ENCODE measurements around a stretch of chr13.

DNA sequence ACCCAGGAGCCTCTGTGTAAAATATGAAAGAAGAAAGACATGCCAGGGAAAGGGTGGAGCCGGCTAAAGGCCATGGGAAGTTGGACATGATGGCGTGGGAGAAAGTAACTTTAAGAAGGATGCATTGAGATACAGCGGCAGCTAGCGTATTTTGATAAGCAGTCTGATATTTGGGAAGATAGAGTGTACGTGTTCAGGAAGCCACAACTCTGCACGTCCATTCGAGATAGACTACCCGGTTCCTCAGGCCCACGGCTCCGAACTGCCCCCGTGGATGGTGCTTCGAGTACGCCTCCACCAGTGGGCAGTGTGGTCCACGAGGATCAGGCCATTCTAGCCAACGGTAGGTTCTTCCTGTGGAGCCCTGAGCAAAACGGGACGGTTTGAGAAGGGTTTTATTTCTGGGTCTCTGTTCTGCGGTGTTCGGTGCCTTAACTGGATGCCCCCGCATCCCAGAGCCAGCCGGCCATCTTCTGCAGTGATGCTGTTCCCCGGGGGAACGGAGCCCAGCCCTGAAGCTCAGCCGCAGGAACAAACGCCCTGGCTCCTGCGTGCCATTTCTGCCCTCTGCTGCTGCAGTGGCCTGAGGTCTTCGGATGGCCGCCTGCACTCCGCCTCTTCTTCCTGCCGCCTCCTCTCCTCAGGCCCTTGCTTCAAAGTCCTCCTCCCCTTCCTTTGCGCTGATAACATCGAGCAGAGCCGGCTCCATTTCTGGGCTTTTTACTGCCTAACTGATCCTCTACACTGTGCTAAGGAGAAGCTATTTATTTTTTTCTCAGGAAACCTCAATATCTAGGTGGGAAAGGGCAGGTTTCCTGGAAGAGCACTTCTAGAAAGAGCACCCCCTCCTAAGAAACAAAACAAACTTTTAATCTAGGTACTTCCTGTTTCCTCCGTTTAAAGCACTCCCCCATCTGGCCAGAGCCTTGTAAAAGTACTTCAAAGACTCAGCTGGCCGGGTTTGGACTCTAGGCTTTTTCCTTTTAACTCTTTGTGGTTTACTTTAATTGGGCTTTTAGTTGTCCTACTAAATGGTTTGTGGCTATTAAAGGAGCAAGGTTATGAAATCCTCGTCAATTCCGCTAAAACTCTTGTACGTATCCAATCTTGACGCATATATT lies 36.1 kb upstream of the SLC46A3 start:
- PRO-cap, result no peak
- RAMPAGE, long total RNA, result no peak

GRCh38 chr13:29428152-29429290 lies 167.0 kb downstream of the SLC7A1 start:
- PRO-cap, result no peak
- RAMPAGE, long total RNA, result no peak

- PRO-cap, result no peak
- RAMPAGE, long total RNA, result no peak
These were observed 75.4 kb downstream of the SLC7A1 start for GRCh38 chr13:29519996-29520605.

DNA sequence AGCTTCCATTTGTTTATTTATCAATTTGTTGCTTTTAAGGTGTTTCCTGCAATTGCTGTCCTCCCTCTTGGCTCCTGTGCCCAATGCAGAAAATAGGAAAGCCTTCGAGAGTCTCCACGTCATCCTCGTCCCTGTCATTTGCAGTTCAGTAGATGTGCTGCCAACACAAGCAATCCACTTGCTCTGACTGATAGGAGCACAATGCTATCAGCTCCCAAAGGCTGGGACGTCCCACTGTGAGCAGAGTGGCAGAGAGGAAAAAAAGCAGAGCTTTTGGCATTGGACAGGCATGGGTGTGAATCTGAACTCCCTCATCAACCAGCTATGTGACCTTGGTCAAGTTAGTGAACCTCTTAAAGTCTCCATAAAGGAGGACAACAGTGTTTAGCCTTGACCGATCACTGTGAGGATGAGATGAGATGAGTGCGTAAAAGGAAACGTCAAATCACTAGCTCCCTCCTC lies 10.7 kb upstream of the SLC7A1 start:
- PRO-cap, result no peak
- RAMPAGE, long total RNA, result no peak

GRCh38 chr13:29790484-29791423 lies 59.7 kb downstream of the UBL3 start:
- PRO-cap, result no peak
- RAMPAGE, long total RNA, result start-site peak on the minus strand at chr13:29790535-29790570, 17 reads; start-site peak on the minus strand at chr13:29790795-29790851, 5 reads; start-site peak on the minus strand at chr13:29790921-29791033, 5 reads; start-site peak on the minus strand at chr13:29791145-29791359, 20 reads

DNA sequence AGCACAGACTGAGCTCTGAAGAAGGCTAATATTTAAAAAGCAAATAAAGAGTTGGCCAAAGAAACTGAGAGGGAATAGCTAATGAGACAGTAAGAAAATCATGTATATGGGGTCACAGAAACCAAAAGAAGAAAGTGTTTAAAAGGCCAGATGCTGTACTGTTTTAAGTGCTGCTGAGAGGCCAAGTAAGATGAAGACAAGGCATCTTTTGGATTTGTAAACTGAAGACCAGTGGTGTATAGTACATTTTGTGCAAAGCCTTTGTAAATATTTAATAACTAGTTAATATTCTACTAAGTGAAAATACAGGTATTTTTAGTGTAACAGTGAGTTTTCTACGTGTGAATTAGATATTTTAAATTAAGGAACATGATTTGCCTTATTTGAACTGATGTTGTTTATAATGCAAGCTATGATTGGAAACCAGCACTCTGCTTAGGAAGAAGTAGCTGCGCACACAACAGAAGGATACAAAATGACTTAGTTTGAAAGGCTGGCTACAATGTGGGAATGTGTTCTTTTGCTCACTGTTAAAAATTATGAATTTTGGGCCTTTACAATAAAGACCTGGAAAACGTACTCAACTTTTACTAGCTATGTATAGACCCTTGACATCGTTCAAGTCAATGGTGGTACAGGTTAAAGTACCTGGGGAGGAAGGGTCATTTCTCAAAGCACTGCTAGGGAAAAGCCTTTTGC lies 39.9 kb downstream of the UBL3 start:
- PRO-cap, result no peak
- RAMPAGE, long total RNA, result no peak

DNA sequence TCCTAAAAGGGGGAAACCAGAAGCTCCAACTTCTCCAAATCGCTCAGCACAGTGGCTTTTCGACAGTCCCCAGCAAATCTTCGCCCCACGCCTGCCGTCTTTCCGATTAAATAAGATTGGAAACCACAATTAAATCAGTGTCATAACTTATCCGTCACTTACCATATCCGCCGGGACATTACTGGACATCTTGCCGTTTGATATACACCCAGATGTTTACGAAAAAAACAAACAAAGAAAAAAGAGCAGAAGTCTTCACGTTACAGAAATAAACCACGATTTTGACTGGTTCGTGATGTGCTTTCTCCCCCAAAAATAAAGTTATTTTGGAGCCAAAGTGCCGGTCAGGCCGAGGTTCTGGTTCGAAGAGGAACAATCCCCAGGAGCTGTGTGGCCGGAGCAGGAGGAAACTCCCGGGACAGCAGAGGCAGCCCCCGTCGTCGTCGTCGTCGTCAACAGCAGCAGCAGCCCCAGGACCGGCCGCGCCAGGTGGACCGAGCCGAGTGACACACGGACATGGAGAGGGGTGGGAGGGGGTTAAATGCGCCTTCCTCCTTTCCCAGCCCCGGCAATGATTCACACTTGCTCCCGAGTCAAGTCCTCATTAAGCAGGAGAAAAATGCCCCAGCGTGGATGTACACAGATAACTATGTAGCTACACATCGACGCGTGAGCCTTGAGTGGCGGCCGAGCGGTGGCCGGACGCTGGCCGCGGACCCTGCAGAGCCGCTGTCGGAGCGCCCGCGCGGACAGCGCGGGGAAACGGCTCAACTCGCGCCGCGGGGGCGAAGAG lies 871 bp downstream of the UBL3 start:
- PRO-cap, result bidirectional peak, plus-strand start at position 375 of the sequence, minus-strand start at position 82 of the sequence
- RAMPAGE, long total RNA, result no peak

GRCh38 chr13:29863045-29863473 lies 12.6 kb upstream of the UBL3 start:
- PRO-cap, result no peak
- RAMPAGE, long total RNA, result no peak

DNA sequence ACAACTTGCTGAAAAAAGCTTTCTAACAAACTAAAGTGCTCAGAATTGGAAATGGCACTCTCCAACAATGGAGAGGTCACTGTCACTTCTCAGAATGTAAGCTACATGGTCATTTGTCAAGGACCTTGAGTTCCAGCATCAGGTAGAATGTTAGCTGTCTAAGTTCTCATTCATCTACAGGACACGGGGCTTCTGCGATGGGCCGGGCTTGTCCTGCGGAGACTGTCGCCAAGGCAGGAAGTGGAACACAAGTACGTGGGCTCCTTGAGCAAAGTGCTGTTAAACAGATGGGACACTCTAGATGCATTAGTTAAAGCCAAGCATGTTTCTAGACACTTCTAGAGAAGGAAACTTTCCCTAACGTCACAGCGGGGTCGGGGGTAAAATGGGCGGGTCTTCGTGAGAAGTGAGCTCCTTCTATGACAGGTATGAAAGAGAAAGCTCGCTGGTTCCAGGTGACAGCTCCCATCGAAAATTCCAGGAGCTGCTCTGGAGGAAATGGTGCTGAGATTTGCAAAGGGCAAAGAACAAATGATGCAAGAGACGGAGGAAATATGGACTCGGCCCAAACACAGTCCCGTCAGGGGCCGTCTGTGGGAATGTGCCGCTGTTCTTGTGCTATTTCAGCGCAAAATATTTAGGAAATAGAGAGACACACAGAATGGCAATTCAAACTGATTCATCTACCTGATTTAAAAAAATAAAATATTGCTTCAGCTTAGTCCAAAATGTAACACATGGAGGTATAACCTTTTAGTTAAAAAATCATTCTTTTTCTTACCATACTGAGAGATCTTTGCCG lies 104.1 kb upstream of the UBL3 start:
- PRO-cap, result no peak
- RAMPAGE, long total RNA, result no peak

DNA sequence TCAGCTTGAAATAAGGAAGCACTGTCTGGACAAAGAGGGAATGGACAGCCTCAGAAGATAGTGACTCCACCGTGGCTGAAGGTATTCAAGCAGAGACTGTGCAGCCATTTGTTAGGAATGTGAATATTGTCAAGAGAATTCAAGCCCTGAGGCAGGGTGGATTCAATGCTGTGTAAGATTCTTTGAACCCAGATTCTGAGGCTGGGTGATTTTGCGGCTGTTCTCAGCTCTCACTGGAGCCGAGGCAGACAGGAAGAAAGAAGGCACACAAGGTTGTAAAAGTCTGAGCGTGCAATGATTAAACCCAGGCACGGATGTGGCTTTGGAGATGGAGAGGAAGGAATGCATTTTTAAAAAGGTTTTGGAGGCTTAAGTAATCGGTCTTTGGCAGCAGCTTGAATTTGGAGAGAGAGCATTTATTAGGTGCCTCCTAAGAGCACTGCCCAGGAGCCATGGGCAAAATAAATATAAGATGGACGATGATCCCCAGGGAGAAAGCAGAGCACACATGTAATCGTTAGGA lies 187.9 kb downstream of the KATNAL1 start:
- PRO-cap, result unidirectional peak, minus-strand start at position 246 of the sequence
- RAMPAGE, long total RNA, result no peak

- PRO-cap, result no peak
- RAMPAGE, long total RNA, result no peak
These were observed 158.8 kb downstream of the KATNAL1 start for GRCh38 chr13:30148621-30148866.

GRCh38 chr13:30331229-30331864 lies 24.0 kb upstream of the KATNAL1 start:
- PRO-cap, result no peak
- RAMPAGE, long total RNA, result no peak

GRCh38 chr13:30340220-30341258 lies 33.2 kb upstream of the KATNAL1 start:
- PRO-cap, result bidirectional peak, plus-strand start at chr13:30340893, minus-strand start at chr13:30340619
- RAMPAGE, long total RNA, result no peak

GRCh38 chr13:30362585-30363216 lies 55.4 kb upstream of the KATNAL1 start:
- PRO-cap, result bidirectional peak, plus-strand start at chr13:30362986, minus-strand start at chr13:30362890
- RAMPAGE, long total RNA, result no peak

DNA sequence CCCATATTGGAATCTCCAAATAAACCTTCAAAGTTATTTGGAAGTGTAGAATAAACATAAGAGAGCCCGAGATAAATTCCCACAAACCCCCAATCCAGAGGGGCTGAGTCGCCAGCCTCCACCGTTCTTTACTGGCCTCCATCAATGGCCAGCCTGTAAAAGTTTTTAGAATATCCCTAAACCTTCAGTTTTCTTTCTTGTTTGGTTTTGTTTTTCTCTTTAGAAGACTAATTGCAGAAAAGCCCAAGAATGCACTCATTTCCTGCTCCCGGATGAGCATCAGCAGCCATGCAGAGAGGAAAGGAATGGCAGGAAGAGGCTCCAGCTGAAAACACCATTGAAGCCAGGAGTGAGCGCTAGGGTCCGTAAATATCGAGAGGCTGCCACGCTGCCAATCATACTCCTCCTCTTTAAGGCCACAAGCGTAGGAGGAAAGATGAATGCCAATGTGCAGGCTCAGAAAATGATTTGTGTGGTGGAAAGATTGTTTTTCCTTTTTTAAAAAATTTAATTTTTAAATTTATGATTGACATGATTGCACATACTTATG lies 57.5 kb upstream of the UBE2L5 start:
- PRO-cap, result no peak
- RAMPAGE, long total RNA, result start-site peak on the minus strand centred at position 196 of the sequence, 672 bp wide, 5 reads

DNA sequence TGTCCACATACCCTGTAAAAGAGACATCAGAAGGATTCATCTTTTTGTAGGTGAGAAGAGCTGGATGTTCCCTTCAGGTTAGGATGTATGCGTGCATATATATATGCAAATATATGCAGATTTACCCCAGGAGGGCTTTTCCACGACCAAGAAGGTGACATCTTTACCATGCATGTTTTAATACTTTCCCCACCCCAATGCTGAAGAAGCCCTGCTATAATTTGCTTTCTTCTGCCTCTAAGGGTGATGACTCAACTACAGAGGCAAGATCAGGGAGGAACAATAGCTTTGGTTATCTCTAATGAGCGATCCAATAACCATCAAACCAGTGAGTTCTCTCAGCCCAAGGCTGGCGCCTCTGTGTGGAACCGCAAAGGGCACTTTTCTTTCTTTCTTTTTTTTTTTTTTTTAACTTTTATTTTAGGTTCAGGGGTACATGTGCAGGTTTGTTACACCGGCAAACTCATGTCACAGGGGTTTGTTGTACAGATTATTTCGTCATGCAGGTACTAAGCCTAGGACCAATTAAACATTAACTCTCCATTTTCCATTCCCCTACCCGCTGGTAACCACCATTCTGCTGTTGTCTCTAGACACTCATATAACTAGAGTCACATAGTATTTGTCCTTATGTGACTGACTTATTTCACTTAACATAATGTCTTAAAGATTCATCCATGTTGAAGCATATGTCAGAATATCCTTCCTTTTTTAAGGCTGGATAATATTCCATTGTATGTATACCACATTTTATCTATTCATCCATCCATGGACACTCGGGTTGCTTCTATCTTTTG lies 25.7 kb upstream of the UBE2L5 start:
- PRO-cap, result no peak
- RAMPAGE, long total RNA, result no peak

DNA sequence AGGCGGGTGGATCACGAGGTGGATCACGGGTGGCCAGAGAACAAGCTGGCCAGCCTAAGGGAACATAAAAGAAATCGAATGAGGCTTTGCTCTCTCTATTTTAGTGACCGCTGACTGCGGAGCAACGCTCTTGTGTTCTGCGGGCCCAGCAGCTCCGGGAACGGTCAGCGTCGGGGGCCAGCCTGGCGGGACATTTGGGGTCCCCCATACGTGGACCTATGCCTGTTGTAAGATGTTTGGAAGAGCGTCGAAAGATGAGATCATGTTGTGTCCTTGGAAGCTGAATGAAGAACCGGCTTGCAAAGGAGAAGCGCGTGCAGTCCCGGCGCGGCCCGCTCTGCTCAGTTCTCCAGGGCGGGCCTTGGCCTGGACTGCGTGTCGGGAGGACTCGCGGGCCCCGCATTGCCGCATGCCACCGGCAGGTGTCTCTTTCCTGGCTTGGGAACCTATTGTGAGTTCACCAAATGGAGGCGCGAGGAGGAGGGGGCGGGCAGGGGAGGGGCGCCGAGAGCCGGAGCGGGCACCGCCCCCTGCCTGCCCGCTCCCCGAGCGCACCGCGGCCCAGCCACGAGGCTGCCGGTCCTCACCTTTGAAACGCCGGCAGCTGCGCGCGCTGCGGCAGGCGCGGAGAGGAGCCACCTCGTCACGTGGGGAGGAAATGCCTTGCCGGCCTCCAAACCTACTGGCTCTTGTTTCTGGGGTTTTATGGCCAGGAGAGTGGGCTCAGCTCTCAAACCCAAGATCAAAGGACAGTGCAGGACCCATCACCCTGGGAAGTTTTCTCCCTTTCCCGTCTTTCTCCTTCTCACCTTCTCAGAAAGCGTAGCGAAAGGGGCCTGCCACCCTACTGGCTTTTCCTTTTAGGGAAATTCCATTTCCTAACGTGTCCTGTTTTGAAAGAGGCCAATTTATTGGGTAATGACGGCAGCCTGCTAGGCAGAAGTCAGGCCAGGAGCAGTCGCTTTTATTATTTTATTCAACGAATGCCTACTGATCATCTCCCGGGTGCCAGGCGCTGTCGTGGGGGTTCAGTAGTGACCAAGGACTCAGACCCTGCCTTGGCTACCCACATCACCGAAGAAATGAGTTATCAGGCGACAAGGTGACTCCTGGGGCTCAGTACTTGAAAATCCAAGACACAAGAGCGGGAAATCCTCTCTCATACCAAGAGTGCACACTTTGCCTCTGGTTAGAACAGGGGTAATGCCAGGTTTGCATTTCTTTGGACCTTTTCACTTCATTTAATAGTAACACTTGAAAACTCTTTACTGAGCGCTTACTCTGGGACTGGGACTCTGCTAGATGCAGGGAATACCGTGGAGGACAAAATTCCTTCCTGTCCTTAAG lies 13.8 kb upstream of the UBE2L5 start:
- PRO-cap, result bidirectional peak, plus-strand start at position 592 of the sequence, minus-strand start at position 334 of the sequence
- RAMPAGE, long total RNA, result no peak

DNA sequence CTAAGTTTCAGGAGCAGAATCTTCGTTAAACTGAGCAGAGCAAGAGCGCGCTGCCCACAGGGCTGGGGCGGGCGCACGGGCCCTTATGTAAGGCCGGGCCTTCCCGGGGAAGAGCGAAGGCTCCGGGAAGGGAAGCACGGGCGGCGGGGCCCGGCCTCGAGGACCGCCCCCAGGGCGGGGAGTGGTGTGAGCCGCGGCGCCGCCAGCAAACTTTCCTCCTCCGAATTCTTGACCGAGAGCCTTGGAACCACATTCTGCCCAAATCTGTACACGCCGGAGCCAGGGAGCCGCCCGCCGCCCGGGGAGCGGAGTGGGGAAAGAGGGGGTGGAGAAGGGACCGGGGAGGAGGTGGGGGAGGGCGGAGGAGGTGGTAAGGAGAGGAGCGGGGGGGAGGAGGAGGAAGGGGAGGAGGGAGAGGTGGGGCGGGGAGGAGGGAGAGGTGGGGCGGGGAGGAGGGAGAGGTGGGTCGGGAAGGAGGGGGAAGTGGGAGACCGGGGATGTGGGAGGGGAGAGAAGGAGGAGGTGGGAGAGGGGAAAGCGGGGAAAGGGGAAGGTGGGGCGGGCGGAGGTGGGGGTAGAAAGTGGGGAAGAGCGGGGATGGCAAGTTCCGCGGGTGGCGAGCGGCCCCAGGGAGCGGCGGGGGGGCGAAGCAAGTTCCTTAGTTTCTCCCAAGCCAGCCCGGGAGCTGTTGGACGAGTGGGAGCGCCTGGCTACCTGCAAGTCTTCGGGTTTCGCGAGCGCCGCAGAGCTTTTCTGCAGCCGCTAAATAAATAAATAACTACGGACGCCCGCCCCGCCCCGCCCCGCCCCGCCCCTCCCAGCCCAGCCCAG lies 575 bp upstream of the UBE2L5 start:
- PRO-cap, result bidirectional peak, plus-strand start at position 159 of the sequence, minus-strand start at position 85 of the sequence; bidirectional peak, plus-strand start outside the sequence, minus-strand start at position 726 of the sequence
- RAMPAGE, long total RNA, result no peak

DNA sequence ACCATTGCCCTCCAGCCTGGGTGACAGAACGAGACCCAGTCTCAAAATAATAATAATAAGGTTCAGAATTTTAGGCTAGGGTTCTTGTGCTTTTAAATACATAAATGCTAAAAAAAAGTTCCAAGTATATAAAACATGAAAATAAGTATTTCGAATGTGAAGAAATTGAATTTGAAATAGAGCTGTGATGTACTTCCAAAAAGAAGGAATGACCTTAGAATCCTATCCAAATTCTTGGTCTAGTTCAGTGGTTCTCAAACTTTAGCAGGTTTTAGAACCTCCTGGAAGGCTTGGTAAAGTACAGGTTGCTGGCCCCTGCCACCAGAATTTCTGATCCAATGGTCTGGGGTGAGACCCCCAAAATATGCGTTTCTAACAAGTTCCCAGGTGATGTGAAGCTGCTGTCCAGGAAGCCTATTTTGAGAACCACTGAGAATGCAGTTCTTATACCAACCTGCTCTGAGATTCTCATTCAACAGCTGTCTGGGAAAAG lies 51.2 kb upstream of the HMGB1 start:
- PRO-cap, result no peak
- RAMPAGE, long total RNA, result no peak

- PRO-cap, result no peak
- RAMPAGE, long total RNA, result no peak
These were observed 40.4 kb downstream of the USPL1 start for GRCh38 chr13:30657956-30658643.